AG09319 (cell line): ENCODE measurements around a stretch of chr7.

DNA sequence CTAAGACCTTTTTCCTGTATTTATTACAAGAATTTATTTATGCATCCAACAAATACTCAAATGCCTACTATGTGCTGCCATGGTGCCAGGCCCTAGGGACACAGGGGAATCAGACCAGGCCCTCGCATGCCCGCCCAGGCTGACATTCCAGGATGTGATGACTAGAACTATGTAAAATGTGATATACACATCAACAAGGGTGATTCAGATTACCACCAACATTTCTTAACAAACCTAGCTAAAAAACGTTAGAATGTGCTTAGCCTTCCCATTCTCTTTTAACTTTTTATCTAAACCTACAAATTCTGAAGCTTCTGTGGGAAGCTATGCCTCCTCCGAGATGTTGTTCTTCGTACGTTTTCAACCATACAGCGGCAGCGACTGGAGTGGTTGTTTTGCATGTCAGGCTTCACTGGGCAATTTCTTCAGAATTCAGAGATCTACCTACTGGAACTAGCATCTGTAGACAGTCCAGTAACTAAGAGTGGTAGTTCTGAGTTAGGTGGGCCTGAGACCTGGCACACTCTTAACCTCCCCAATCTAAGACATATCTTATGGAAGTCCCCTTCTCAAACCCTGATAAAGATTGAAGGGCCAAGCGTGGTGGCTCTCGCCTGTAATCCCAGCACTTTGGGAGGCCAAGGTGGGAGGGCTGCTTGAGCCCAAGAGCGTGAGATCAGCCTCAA is 22.1 kb downstream of the GNA12 start:
- RRBS = no CpG with 5 or more reads among the region's 11 CpGs

DNA sequence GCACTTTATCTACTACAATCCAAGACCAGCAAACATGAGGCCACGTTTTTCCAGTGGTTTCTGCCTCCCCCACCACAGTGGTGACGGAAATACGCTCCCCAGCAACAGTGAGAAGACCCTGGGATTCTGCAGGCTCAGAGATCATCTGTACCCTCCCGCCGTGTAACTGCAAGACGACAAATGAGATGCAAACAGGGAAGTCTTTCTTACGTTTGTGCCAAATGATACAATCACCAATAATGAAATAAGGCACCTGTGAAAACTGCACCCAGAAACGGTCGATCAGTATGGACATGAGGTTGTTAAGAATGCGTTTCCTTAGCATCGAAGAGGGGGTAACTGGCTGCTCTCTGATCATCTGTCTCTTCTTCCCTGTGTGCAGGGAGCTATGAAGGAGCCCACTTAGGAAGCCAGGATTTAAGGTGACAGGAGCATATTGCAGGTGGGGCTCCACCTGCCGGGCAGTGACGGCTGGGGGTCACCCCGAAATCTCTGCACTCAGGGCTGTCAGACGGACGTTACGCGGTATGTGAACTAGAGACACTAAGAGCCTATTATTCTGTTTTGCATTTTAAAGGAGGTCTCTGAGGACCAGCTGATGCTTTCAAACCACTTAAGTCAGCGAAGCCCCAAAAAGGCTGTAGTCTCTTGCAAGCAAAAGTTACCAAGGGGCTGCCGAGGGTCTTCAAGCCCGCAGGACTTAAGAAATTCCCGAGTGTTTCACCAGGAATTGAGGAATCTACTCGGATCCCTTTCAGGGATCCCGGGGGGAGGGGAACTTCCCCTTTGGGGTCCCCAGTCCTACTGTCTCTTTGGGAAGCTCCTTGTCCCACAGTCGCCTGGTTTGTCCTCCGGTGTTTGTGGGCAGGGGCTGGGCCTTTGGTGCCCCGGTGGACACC is 64.4 kb downstream of the CARD11 start:
- RRBS = 70% methylated on average over 3 of the region's 27 CpGs

GRCh38 chr7:2980300-2981126 is 63.2 kb downstream of the CARD11 start:
- RRBS = 92% methylated on average over 6 of the region's 29 CpGs

- RRBS = no CpG with 5 or more reads among the region's 12 CpGs
These were observed 114.6 kb upstream of the CARD11 start for GRCh38 chr7:3158228-3158795.

DNA sequence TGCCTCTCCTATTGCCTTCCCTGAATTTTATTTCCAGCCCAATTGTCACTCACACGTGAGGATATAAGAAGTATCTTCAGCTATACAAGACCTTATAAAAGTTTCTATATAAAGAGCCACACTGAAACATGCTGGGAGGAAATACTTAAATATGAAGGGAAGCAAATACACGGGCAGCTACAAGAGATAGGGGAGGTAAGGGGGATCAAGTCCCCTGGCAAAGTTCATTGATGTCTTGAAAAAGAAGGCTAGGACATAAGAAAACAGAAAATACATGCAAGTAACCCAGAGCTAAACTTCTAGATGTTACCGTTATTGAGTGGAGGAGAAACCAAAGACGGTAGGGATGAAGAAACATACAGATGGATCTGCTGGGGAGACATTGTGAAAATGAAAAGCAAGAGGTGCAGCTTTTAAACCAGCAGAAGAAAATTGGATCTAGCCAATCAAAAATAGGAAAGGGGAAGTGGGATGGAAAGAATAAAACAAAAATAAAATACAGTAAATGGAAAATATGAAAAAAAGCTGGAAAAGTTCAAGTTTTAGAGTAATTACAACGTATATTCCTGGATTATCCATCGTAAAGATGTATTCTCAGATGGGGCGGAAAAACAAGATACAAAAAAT is 261.8 kb downstream of the SDK1 start:
- RRBS = no CpG with 5 or more reads among the region's 7 CpGs

GRCh38 chr7:3651978-3652833 is 351.2 kb downstream of the SDK1 start:
- RRBS = no CpG with 5 or more reads among the region's 15 CpGs

GRCh38 chr7:4089074-4089481 is 593.0 kb upstream of the FOXK1 start:
- RRBS = no CpG with 5 or more reads among the region's 11 CpGs

- RRBS = no CpG with 5 or more reads among the region's 38 CpGs
These were observed 545.8 kb upstream of the FOXK1 start for GRCh38 chr7:4135876-4137023.

GRCh38 chr7:4164584-4165080 is 517.5 kb upstream of the FOXK1 start:
- RRBS = no CpG with 5 or more reads among the region's 8 CpGs

DNA sequence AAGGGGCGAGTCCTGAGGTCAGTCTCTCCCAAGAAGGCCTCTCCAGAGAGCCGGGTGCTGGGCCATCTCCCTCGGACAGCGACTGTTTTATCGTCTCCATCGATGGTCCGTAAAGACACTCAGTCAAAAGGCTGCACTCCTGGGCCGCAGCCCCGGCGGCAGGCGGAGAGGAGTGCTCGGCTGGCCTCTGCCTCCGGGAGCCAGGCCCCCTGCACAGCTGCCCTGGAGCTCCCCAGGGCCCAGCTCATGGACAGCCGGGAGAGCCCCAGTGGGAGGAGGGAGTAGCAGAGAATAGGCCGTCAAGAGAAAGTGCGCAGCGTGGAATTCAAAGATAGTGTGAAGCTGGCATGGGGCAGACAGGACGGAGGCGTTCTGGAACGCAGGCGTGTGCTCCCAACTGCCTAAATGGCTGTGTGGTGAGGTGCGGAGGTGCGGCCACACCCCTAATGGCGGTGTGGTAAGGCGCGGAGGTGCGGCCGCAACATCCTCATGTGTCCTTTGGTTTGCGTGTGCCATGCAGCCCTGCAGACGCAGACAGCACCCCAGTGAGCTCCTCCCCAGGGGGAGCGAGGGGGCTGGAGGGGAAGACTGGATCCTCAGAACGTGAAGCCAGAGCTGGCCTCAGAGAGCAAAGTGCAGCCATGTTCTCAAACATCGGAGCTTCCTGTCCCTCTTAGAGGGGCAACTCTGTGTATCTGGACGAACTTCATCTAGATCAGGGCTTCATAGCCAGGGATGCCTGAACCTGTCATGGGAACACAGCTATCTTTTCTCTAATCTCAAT is 477.4 kb upstream of the FOXK1 start:
- RRBS = 62% methylated on average over 9 of the region's 34 CpGs

DNA sequence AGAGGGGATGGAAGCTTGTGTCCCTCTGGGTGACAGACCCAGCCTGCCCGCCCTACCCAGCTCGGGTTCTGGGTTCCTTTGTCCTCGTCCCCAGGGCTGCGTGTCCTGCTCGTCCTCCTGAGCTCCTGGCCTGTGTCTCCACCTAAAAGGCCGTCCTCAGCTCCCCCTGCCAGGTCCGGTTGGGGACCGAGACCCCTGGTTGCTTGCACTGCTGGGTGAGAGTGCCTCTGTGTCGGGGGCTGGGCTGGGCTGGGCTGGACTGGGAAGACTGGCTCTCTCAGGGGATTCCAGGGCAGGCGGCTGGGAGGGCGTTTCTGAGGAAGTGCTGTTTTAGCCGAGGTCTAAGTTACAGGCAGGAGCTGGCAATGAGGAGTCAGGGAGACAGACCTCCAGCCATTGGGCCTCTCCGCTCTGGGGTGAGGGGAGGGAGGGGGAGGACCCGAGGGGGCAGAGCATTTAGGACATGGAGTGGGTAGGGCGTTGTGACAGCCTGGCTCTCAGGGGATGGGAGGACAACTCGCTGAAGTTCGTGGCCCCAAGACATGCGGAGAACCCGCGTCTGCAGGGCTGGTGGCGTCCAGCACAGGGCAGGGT is 20.9 kb downstream of the FOXK1 start:
- RRBS = no CpG with 5 or more reads among the region's 21 CpGs

GRCh38 chr7:5046070-5047002 is 676 bp downstream of the RBAK start:
- RRBS = no CpG with 5 or more reads among the region's 56 CpGs

DNA sequence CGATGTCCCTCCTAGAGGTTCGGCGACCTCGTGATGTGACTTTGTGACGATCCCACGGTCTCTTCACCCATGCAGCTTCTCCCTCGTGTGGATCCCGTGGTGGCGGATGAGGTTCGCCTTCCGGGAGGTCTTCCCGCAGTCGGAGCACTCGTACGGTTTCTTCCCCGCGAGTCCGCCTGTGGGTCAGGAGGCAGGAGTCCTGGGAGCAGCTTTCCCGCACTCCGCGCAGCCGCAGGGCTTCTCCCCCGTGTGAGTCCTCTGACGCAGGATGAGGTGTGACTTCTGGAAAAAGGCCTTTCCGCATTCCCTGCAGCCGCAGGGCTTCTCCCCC is 68.9 kb upstream of the WIPI2 start:
- RRBS = no CpG with 5 or more reads among the region's 26 CpGs

DNA sequence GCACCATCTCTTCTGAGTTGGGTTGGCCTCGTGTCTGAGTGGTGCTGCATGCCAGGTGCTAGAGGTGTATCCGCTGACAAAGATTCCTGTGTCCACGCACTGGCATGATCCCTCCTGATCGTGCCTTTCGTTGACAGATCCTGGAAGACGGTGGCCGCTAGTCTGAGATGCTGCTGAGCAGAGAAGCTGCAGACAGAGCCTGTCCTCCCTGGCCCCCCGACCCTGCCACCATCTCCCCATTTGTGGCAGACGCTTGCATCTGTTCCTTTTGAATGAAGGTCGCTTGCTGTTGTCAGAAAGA is 22.9 kb downstream of the WIPI2 start:
- RRBS = no CpG with 5 or more reads among the region's 10 CpGs

DNA sequence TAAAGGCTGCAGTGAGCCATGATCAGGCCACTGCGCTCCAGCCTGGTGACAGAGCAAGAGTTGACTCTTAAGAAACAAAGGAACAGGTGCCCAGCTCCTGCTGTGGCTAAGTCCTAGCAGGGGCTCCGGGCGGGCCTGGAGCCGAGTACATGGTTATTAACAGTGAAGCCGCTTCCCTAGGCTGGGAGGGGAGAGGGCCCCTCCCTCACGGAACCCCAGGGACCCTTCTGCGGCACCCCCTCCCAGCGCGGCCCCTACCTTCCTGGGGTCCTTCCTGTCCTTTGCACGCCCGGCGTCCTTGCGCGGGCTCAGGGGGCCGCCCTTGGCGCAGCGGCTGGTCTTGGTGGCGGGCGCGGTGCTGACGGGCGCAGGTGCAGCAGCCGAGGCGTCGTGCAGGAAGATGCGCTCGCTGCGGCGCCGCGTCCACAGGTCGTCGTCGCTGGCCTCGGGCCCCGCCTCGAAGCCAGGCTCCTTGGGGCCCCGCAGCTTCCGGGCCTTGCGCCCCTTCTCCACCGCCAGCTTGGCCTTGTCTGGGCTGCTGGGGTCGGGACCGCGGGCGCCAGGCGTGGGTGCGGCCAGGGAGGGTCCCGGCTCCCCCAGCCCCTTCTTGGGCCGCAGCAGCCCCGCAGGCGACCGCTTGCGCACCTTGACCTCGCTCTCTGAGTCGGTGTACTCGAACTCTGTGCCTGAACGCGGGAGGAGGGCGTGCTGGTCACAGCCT is 49.8 kb downstream of the SLC29A4 start:
- RRBS = no CpG with 5 or more reads among the region's 59 CpGs

GRCh38 chr7:5527981-5528797 is 2.2 kb downstream of the ACTB start:
- RRBS = no CpG with 5 or more reads among the region's 34 CpGs

DNA sequence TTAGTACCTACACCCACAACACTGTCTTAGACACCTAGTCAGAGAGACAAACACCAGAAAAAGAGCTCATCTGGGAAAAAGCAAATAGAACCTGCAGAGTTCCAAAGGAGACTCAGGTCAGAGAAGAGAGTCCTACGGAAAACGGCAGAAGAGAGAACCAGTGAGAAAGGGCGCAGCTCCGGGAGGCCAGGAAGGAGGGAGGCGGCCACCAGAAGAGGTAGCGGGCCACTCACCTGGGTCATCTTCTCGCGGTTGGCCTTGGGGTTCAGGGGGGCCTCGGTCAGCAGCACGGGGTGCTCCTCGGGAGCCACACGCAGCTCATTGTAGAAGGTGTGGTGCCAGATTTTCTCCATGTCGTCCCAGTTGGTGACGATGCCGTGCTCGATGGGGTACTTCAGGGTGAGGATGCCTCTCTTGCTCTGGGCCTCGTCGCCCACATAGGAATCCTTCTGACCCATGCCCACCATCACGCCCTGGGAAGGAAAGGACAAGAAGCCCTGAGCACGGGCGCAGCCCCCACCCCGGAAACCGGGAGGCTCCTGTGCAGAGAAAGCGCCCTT is 1.4 kb downstream of the ACTB start:
- RRBS = under 1% methylated on average over 2 of the region's 24 CpGs

DNA sequence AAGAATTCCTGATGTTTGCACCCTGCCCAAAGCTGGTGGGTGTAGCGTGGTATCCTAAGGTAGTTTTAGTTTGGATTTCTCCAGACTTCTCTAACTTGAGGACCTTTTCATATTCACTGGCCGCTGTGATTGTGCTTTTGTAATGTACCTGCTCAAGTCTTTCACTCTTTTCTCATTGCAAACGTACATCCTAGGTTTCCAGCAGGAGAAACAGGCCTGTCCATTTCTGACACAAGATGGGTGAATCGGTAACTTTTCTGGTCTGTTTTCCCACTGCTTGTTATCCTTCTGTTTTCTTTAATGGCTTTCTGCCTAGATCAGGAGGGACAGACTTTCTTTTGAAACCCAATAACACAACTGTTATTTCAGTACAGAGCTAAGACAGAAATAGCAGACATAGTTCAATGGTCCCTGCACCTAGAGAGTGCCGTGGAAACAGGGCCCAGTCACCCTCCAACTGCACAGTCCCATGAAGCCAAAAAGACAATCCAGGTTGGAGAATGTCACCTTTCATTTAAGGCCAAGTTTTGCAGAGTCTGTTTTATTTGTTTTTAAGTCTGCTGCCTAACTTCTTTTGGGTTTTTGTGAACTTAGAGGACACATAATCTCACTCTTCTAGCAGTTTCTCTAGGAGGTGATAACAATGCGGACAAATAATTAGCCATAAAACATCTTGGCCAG is 2.4 kb downstream of the AIMP2 start:
- RRBS = no CpG with 5 or more reads among the region's 6 CpGs

GRCh38 chr7:6038314-6038850 is 7.2 kb downstream of the ANKRD61 start:
- RRBS = no CpG with 5 or more reads among the region's 10 CpGs

DNA sequence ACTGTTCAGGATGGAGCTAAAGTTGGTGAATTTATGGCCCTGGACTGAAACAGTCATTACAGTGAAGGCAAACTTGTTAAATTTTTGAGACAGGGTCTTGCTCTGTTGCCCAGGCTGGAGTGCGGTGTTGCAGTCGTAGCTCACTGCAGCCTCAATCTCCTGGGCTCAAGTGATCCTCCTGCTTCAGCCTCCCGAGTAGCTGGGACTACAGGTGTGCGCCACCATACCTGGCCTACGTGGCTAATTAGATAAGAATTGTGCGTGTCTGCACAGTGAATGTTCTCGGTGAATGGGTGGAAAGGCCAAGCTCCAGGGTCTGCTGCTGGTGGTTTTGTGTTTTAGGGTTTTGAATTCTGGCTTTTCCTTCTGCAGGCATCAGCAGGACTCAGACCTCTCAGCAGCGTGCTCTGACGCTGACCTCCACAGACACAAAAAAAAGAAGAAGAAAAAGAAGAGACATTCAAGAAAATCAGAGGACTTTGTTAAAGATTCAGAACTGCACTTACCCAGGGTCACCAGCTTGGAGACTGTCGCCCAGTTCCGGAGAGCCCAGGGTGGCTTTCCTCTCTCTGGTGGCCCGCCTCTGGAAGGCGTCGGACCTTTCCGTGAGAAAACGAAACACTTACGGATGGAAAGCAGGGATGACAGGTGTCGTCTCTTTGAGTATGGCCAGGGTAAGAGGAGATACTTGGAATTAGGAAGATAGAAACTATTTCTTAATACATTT is 51.8 kb downstream of the USP42 start:
- RRBS = no CpG with 5 or more reads among the region's 18 CpGs